Metastatic Liver Carcinoma in the Lung (tissue), 2 donors: ENCODE measurements around a stretch of chr22.

DNA sequence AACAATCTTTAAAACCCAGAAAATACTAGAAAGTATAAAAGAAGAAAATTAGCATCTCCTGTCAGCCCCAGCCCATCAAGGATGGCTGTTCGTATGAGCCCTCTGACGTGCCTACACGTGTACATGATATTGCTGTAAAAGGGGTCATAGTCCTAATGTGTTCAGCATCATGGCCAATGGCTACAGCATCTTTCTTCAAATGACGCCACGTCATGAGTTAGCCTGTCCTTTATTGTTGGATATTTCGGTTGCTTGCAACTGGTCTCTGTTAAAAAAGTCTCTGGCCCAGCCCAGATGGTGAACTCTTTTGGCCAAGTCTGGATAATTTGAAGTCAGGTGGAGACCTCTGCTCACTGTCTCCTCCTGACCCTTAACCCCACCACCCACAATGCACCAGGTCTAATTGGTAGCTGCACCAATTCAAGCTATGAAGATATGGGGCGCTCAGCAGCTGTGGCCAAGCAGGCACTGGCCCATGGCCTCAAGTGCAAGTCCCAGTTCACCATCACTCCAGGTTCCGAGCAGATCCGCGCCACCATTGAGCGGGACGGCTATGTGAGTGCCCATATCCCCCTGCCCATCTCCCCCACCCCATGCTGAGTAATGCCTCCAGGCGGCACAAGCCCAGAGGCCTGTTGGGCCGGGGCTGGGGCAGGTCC, 21.7 kb downstream of the POLR3H start:
- PRO-cap, 2 experiments = no peak in any of the 2 experiments

- PRO-cap, 2 experiments = no peak in any of the 2 experiments
Measured at GRCh38 chr22:41619394-41620594, 1.0 kb downstream of the DESI1 start.

DNA sequence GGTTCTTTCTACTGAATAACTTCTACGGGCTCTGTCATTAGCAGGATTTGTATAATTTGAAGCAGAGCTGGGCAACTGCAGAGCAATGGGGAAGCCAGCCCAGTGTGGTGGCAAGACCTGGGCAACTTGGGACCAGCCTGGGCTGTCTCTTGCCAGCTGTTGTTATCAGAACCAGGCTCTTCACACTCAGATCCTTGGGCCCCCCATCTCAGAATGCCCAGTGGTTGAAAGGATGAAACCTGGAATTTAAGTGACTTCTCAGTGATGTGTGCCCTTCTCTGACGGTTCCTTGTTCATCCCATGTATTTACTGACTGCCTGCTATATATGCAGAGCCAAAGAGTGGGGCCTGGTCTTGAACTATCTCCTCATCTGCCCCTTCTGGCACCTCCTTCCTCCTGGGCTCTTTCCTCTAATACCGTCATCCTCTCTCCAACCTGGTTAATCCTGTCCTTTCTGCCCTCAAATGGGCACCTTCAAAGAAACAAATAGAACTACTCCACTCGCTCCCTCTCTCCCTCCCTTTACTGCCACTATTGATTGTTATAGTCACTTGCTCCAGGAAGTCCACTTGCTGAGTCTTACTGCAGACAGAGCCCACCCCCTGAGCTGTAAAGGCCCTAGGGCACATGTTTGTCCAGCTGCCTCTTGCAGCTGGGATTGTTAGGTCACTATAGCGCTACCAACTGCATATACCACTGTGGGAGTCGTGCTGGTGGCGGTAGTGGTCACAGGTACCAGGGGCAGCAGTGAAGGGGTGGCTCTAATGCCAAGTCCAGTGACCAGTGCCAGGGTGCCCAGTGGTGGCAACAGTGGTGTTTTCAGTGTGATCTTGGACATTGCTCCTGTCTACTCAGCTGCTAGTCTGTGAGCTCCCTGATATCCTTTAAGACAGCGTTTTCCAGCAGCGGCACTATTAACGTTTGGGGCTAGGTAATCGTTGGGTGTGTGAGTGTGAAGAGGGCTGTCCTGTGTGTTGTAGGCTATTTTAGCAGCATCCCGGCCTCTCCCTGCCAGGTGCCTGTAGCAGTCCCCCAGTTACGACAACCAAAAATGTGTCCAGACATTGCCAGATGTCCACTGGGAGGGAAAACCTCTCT, 4.5 kb upstream of the SREBF2 start:
- PRO-cap, 2 experiments = no peak in any of the 2 experiments

DNA sequence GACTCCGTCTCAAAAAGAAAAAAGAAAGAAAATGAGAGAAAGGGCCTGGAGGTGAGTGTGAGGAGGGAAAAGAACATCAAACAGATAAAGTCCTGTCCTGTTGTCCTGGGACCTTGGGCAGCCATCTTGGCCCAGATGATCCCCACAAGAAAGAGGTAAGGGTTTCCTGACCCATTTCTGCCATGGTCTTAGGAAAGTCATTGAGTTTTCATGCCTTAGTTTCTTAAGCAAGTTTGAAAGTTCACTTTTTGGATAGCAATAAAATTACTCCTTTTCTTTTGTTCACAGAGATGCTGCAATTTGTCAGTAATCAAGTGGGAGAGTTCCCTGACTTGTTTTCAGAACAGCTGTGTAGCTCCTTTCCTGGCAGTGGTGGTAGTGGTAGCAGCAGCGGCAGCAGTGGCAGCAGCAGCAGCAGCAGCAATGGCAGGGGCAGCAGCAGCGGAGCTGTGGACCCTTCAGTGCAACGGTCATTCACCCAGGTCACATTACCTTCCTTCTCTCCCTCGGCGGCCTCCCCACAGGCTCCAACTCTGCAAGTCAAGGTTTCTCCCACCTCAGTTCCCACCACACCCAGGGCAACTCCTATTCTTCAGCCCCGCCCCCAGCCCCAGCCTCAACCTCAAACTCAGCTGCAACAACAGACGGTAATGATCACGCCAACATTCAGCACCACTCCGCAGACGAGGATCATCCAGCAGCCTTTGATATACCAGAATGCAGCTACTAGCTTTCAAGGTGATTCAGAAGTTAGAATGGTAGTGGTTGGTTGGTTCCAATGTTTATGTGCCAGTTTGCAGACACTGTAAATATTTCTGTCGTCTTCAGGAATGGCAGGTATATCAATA, 33.9 kb downstream of the SREBF2 start:
- PRO-cap, 2 experiments = no peak in any of the 2 experiments

DNA sequence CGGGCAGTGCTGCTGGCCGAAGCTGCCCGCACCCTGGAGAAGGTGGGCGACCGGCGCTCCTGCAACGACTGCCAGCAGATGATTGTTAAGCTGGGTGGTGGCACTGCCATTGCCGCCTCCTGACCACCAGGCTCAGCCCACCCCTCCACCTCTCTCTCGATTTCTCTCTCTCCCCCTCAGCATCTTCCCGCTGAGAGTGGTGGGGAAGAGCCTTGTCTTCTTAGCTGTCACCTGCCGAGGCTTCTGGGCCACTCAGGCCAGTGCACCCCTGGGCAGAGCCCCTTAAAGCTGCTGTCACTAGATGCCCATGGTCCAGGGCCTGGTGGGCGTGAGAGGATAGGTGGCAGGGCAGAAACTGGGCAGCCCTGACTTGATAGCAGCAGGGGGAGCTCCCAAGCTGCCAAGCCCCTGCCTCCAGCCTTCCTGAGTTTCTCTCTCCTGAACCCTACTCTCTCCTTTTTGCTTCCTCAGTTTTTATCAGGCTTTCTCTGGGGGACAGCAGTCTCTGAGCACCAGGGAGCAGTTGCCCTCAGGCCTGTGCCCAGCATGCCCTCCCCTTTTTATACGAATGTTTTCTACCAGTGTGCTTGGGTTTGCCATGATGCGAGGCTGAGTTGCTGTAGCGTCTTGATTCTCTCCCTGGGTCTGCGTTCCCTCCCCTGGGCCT, 9.2 kb downstream of the SHISA8 start:
- PRO-cap, 2 experiments = no peak in any of the 2 experiments

GRCh38 chr22:41939491-41939801, 7.5 kb downstream of the CENPM start:
- PRO-cap, 2 experiments = no peak in any of the 2 experiments

DNA sequence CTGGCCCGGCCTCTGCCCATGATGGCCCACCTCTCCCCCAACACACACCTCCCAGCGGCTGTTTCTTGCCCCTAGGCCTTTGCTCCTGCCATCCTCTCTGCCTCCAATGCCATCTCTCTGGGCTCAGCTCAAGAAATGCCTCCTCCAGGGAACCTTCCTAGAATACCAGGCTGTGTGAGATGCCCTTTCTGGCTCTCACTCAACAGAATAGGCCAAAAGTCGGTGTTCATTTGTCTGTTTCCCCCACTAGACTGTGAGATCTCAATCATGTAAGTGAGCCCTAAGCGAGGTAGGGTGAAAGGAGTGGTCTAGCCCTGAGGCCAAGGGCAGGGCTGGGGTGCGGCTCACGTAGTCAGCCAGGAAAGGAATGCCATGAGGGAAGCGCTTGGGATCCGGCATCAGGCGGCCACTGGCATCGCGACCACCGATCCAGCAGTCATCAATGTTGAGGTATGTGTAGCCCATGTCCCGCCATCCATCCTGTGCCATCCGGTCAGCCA, 3.1 kb downstream of the NAGA start:
- PRO-cap, 2 experiments = no peak in any of the 2 experiments

GRCh38 chr22:42085484-42086547, 4.8 kb downstream of the NDUFA6 start:
- PRO-cap, 2 experiments = no peak in any of the 2 experiments

DNA sequence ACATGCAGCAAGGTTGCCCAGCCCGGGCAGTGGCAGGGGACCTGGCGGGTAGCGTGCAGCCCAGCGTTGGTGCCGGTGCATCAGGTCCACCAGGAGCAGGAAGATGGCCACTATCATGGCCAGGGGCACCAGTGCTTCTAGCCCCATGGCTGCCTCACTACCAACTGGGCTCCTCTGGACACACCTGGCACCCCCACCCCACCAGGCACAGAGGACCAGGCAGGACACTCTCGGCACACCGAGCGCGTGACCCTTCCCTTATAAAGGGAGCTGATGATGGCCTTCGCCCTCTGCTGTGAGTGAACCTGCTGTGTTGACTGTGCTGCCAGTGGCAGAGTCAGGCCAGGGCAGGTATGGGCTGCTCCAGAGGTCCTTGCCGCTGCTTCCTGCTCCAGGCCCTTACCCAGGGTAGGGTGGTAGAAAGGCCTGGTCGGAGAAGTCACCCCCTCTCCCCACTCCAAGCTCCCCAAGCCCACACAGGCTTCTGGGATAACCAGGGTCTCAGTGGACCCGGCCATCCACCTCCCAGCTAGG, 13.8 kb upstream of the CYP2D6 start:
- PRO-cap, 2 experiments = peak in 1 of 2 experiments; most common plus-strand start position 334 of the sequence (in 1); most common minus-strand start position 166 of the sequence (in 1)

DNA sequence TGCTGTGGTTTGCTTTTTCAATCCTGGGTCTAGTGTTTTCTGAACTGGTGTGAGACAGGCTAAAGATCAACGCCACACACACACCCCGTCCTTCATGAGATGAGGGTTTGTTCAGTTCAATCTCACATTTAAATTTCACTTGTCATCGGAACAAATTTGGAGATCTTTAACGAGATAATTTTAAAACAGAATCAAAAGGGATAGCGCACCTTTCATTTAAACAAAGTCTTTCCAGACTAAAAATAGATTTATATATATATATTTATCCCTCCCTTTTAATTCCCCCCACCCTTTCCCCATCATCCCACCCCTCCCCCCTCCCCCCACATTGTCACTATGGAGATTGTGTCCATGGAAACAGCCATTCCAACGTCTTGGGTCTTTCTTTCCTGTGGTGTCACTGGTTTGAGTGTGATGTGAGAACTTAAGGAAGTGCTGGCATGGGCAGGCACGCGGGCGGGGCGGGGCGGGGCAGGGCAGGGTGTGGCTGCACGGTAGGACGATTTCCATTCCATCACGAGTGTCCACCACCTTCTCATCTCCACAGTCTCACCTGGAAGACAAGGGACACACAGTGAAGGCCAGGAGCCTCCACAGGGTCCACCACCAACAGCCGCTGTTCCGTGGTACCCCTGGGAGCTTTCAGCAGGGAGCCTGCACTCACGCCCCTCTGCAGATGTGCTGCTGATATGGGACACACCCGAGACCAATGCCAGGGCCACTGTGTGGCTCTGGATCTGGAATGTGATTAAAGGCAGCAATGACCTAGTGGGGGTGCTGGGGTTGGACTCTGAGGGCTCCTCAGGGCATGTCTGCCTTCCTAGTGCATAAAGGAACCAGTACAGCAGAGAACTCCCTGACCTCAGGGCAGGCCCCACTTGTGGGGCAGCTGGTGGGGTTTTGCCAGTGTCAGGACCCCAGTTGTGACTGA, 30.5 kb upstream of the CYP2D6 start:
- PRO-cap, 2 experiments = no peak in any of the 2 experiments

- PRO-cap, 2 experiments = no peak in any of the 2 experiments
Measured at GRCh38 chr22:42209934-42211348, 60.0 kb downstream of the TCF20 start.

DNA sequence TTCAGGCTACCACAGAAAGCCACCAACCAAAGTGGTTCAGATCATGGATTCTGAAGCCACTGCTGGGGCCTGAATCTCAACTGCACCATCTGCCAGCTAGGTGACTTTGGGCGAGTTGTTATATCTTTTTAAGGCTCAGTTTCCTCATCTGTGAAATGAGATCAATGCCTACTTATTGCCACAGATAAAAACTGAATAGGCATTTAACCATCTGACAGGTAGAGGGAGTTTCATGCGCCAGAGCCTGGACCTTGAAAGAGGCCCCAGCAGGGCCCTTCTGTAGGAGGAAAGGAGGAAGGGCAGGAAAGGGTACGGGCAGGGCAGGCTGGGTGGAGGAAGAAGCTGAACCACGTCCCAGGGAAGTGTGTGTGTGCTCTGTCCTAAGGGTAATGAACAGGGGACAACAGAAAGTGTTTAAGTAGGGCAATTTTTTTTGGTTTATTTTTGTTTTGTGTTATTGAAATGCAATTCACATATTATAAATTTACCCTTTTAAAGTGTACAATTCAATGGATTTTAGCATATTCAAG, 57.5 kb downstream of the NFAM1 start:
- PRO-cap, 2 experiments = peak in 1 of 2 experiments; most common minus-strand start position 391 of the sequence (in 1)

- PRO-cap, 2 experiments = peak in 1 of 2 experiments; most common plus-strand start chr22:42376242 (in 1); most common minus-strand start chr22:42376113 (in 1)
Measured at GRCh38 chr22:42375866-42376518, 56.2 kb downstream of the NFAM1 start.

GRCh38 chr22:42412609-42413526, 19.3 kb downstream of the NFAM1 start:
- PRO-cap, 2 experiments = no peak in any of the 2 experiments

DNA sequence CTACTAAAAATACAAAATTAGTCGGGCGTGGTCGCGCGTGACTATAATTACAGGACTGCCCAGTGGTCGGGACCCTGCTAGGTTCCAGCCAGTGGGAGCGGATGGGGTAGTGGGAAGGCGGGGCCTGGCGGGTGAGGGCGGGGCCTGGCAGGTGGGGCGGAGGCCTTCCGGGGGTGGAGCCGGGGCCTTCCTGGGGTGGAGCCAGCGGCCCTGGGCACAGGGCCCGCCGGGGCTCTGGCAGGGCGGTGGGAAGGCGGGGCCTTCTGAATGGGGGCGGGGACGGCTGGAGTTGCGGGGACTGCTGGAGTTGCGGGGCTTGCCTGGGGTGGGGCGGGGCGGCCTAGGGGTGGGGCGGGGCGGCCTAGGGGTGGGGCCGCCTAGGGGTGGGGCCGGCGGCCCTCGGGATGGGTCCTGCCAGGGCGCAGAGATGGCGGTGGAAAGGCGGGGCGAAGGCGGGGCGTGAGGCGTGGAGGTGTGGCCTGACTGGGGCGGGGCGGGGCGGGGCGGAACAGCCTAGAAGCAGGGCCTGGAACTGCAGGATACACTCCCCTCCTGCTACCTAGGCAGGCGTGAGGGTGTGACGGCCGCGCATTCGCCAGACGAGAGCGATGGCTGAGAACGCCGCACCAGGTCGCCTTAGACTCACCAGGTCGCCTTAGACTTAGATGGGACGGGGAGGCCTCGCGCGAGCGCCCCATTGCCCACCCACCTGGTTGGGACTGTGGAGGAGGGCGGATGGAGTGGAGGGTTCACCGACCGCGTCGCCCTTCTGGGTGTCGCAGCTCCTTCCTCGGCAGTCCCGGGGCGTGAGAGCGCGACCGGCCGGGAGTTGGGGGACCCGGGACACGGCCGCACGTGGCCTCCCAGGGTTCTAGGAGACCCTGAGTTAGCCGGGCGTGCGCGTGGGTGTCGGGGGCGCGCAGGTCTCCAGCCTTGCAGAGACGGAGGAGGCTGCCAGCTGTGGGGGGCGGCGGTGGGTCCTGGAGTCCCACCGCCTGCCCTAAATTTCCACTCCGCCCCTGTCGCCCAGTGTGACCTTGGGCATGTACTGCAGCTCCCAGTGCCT, 19.2 kb downstream of the RRP7A start:
- PRO-cap, 2 experiments = no peak in any of the 2 experiments

- PRO-cap, 2 experiments = no peak in any of the 2 experiments
Measured at GRCh38 chr22:42508593-42508921, 11.0 kb downstream of the RRP7A start.

DNA sequence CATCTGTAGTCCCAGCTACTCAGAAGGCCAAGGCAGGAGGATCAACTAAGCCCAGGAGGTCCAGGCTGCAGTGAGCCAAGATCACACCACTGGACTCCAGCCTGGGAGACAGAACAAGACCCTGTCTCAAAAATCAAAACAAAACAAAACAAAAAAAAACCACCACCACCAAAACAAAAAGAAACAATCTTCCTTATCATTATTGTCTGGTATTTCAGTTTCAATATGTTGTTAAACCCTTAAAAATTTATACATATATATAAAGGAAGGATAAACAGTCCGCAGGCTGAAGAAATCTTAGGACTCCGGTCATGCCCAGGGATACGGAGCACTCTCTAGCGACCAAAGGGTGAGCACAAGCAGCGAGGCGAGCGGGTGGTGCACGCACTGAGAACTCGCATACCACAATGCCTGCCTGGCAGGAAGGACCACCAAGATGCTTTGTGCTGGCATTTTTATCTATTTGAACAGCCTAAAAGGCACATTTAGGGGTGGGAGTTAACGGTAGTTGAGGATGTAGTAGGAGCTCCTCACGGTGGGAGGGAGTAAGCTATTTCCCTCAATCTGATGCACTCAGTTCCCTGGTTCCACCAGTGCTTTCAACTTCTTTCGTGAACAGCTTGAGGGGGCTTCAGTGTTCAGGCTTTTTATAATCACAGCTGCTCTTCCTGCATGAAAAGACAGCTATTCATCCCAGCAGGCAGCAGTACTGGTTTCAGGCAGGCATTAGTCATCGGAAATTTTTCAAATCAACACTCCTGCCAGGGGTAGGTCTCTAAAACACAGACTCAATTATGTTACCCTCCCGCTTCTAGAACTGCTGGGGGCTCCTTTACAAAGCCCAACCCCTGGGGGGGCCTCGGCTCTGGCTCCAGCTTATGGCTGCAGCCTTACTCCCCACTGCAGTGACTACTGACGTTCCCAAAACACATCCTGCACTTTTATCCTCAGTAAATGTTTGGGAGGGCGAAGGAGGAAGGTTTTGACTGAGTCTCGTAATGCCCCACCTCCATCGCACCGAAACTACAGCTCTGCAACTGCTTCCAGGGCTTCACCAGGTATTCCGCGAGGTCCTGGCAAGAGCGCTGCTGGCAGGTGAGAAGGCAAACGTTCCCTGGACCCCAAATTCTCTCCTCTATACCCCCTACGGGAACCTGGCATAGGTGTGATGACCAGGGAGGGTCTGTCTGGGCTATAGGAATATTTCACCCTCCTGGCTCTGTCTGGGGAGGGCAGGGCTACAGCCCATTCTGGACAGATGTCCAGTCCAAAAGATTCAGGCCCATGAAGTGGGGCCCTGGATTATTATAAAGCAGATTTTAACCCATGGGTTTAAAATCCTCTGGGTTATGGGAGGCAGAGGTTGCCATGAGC, 5.9 kb downstream of the POLDIP3 start:
- PRO-cap, 2 experiments = no peak in any of the 2 experiments

- PRO-cap, 2 experiments = no peak in any of the 2 experiments
Measured at GRCh38 chr22:42626984-42627713, 12.5 kb upstream of the POLDIP3 start.

- PRO-cap, 2 experiments = no peak in any of the 2 experiments
Measured at GRCh38 chr22:42662573-42662886, 13.3 kb upstream of the CYB5R3 start.

- PRO-cap, 2 experiments = peak in 2 of 2 experiments; most common plus-strand start chr22:42688625 (in 2); most common minus-strand start chr22:42688447 (in 1)
Measured at GRCh38 chr22:42688269-42689007, 32.2 kb downstream of the A4GALT start.